ENCODE data around the gene ZFAND2A.

- RAMPAGE, long total RNA: no peak
- RRBS: 5% methylated on average over 4 of the region's 32 CpGs
Observed at GRCh38 chr7:817195-817764, 15.0 kb upstream of the SUN1 start.

GRCh38 chr7:822530-823529, 9.4 kb upstream of the SUN1 start:
- RAMPAGE, long total RNA: no peak
- RRBS: 89% methylated on average over 2 of the region's 35 CpGs

GRCh38 chr7:833282-834107, 1.2 kb downstream of the SUN1 start:
- RAMPAGE, long total RNA: no peak
- RRBS: no CpG with 5 or more reads among the region's 18 CpGs

GRCh38 chr7:871904-872531, 4.3 kb upstream of the GET4 start:
- RAMPAGE, long total RNA: no peak
- RRBS: 70% methylated on average over 4 of the region's 14 CpGs

DNA sequence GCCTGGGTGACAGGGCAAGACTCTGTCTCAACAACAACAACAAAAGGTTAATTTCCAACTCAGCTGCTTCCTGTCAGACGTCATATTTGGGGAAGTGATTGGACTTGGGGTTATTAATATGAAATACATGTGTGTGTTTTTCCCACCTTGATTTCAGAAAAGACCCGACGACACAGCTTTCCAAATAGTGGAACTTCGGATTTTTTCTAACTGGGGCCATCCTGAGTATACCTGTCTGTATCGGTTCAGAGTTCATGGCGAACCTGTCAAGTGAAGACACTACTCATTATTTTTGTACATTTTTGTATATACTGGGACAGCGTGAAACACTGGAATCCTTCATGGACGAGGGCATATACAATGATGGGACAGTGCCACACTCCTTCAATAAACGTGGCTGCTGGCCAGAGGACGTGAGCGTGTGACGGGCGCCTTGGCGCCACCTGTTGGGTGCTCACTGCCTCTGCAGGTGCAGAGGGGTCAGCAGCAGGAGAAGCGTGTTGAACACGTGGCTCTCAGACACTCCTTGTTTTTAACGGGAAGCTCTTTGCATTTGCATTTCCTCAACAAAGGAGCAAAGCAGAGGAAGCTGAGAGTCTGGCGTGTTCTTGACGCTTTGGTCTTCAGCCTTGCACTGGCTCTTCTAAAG, 3.2 kb upstream of the GET4 start:
- RAMPAGE, long total RNA: no peak
- RRBS: no CpG with 5 or more reads among the region's 19 CpGs

GRCh38 chr7:898336-899234, 22.2 kb downstream of the GET4 start:
- RAMPAGE, long total RNA: no peak
- RRBS: no CpG with 5 or more reads among the region's 50 CpGs

DNA sequence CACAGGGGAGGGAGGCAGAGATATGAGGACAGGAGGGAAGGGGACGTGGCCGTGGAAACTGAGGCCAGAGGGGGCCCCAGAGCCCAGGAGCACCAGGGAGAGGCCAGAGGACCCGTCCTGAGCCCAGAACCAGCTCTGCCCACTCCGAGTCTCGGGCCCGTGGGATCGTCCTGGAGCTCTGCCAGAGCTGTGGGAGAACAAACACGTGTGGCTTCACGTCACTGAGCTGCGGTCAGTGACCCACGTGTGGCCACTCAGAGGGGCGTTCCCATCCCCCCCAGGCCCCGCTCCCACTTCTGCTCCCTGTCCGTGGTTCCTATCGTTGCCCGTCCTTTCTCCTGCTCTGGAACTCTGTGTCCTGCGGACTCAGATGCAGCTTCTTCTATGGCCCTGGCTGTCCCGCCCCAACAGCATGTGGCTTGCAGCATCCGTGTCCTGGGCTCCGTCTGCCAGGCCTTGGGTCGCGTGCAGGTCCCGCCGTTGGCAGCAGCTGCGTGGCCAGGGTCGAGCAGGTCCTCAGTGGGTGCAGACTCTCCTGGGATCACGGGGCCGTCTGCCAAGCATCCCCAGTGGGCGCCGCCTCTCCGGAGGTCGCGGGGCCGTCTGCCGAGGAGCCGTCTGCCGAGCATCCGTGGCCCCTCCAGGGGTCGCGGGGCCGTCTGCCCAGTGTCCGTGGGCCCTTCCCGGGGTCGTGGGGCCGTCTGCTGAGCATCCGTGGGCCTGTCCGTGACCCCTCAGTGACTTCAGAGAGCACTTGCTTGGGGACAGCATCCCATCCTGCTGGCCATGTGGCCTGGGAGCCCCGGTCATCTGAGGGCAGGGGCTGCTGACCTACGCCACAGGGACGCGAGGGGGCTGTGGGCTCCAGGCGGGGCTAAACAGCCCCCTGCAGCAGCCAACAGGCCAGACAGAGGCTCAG, 31.2 kb downstream of the GET4 start:
- RAMPAGE, long total RNA: no peak
- RRBS: 69% methylated on average over 14 of the region's 52 CpGs

GRCh38 chr7:909347-909850, 33.0 kb downstream of the GET4 start:
- RAMPAGE, long total RNA: no peak
- RRBS: 1% methylated on average over 9 of the region's 37 CpGs

DNA sequence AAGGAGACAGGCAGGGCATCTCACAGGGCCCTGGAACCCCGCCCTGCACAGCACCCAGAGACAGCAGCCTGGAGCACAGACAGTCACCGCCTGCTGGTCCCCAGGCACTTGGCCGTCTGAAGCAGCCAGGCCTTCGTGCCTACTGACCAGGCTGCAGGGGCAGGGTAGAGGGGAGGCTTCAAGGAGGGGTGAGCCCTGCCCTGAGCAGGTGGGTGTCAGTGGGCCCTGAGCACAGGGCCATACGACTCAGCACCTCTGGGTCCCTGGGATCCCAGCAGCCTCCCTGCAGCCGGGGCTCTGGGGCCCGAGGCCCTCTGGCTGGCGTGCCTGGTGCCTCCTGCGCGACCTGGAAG, 38.3 kb downstream of the GET4 start:
- RAMPAGE, long total RNA: no peak
- RRBS: no CpG with 5 or more reads among the region's 10 CpGs

DNA sequence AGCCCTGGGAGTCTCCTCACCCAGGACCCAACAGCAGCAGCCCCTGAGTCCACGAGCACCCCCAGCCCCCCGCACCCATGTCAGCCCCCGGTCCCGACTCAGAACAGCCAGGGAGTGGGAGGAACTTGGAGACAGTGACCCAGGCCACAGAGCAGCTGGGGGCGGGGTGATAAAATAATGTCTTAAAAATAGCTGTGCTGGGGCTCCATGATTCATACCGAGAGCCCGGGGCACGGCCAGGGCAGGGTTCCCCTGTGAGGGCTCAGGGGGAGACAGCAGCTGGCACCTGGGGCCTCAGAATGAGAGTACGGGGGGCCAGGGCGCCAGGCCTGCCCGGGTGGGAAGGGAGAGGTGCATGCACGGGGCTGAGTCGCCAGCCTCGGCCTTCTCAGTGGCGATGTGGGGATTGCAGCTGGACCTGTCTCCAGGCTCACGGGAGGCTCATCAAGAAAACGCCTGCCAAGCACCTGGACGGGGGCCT, 29.8 kb downstream of the ADAP1 start:
- RAMPAGE, long total RNA: no peak
- RRBS: 35% methylated on average over 5 of the region's 18 CpGs

DNA sequence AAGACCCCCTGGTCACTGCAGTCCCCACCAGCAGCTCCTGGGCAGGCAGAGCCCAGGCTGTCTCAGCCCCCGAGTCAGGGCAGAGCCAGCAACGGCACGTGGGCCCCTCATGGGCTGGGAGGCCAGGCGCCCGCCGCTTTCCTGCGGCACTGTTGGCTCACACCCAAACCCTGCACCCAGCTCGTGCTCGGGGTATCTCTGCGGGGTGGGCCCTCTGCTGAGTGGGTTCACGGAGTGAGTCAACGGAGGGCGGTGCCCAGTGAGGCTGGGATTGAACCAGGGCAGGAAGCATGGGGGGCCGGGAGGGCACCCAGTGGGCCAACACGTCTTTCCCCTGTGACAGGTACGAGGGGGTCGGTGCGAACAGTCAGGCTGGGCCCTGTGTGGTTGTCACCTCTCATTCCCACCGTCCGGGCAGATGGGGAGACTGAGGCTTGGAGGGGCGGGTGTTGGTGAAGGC, 28.9 kb downstream of the ADAP1 start:
- RAMPAGE, long total RNA: no peak
- RRBS: 70% methylated on average over 2 of the region's 21 CpGs

DNA sequence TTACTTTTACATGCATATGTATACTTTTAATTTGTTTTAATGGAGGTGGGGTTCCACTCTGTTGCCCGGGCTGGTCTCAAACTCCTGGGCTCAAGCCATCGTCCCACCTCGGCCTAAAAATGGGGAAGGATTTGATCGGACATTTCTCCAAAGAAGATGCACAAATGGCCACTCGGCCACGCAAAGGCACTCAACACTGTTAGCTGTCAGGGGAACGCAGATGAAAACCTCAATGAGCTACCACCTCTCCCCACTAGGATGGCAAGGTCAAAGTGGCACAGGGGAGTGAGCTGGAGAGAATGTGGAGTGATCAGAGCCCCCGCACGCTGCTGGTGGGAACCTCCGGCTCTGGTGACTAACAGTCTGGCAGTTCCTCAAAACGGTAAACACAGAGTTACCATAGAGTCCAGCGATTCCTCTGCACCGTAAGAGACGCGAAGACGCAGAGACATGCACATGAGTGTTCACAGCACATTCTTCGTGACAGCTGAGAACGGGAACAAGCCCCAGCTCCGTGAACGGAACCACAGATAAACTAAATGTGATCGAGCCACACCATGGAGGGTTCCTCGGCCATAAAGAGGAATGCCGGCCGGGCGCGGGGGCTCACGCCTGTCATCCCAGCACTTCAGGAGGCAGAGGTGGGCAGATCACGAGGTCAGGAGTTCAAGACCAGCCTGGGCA, 25.9 kb downstream of the ADAP1 start:
- RAMPAGE, long total RNA: no peak
- RRBS: no CpG with 5 or more reads among the region's 28 CpGs

DNA sequence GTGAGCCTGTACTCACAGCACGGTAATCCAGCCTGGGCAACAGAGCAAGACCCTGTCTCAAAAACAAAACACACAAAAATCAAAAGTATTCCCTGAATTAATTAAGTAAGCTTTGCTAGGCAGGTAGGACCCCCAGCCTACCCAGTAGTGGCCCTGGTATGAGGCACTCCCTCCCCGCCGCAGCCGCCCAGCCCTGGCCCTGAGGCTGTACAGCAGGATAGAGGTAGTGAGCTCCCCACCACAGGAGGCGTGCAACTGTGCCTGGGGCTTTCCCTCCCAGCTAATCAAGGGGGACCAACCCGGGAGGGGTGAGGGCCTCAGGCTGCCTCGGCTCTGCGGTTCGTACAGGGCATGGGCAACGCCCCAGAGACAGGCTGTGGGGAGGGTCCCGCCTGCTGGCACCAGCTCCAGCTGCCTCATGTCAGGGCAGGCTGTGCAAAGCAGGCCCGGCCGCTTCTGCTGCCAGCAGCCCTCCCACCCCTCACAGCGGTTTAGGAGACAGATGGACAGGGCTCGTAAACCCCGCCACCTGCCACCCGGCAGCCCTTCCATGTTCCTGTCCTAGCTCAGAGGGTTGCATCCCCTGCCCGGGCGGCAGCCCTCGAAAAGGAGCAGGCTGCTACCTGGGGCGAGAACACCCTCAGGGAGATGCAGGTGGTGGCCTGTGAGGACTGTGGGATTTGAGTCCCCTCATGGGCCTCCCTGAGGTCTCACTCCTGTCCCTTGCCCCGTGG, 839 bp upstream of the CYP2W1 start:
- RAMPAGE, long total RNA: no peak
- RRBS: 45% methylated on average over 5 of the region's 22 CpGs

GRCh38 chr7:1025802-1026746, 18.3 kb upstream of the GPR146 start:
- RAMPAGE, long total RNA: no peak
- RRBS: no CpG with 5 or more reads among the region's 36 CpGs

DNA sequence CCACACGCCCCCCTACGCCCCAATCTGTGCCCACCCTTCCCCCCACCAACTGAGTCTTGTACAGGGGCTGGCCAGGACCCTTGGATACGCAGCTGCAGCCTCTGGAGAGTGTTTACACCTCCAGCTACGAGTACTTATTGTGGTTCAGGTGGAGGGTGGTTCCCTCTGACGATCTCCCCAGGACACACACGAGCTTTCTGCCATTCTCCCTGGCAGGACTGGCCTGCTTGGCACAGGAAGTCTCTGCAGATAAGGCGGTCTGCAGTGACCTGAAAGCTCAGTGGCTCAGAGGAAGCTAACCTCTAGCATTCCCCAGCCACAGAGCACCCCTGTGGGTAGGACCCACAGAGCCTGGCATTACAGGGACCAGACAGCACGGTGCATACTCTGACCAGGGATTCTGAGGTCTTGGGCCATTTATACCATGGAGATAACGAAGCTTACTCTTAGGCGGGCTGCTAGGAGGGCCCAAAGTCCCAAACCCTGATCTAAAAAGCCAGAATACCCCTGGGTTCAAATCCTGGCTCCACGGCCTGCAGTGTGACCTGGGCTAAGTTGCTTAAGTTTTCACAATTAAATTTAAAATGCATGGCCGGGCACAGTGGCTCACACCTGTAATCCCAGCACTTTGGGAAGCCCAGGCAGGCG, 1.8 kb upstream of the GPR146 start:
- RAMPAGE, long total RNA: no peak
- RRBS: no CpG with 5 or more reads among the region's 13 CpGs

GRCh38 chr7:1081837-1082363, 6.0 kb upstream of the GPER1 start:
- RAMPAGE, long total RNA: no peak
- RRBS: no CpG with 5 or more reads among the region's 30 CpGs

DNA sequence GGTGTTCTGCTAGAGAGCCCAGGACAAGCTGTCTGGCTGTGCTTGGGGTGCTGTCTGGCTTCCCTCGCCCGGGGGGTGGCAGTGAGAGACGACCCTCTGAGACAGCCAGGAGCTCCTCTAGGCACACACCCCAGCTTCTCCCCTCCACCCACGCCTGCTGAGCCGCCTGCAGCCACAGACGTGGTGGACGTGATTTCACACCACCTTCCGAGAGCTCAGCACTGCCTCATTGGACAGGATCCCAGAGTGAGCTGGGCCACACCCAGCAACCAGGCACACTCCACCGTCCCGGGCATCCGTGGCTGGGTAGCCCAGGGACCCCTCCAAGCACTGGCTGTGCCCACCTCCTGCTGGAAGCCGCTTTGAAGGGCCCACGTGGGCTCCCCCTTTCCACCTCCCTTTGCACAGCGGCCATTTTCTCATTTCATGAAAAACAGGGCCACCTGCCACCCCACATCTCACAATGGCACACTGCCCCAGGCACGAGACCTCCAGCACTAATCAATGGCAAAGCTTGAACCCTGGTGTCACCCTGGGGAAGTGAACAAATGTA, 13.0 kb downstream of the C7orf50 start:
- RAMPAGE, long total RNA: no peak
- RRBS: 90% methylated on average over 2 of the region's 15 CpGs

DNA sequence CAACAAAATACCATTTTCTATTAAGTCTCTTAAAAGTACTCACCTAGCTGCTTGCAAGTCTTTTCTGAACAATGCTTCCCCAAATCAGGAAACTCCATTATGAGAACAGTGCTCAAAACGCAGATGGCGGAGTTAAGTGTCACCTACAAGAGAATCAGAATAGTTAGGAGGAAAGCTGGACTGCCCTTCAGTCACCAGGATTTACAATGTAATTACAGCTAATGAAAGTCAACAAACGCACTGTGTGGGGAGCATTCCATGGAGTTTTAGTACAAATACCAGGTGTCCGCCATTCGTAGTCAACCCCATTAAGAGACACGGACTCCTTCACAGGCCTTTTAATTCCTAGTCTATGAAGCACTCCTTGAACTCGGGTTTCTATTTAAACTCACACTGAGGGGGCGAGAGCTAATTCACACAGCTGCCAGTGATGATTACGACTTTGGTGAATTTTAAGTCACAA, 1.9 kb downstream of the ZFAND2A start:
- RAMPAGE, long total RNA: no peak
- RRBS: no CpG with 5 or more reads among the region's 9 CpGs

DNA sequence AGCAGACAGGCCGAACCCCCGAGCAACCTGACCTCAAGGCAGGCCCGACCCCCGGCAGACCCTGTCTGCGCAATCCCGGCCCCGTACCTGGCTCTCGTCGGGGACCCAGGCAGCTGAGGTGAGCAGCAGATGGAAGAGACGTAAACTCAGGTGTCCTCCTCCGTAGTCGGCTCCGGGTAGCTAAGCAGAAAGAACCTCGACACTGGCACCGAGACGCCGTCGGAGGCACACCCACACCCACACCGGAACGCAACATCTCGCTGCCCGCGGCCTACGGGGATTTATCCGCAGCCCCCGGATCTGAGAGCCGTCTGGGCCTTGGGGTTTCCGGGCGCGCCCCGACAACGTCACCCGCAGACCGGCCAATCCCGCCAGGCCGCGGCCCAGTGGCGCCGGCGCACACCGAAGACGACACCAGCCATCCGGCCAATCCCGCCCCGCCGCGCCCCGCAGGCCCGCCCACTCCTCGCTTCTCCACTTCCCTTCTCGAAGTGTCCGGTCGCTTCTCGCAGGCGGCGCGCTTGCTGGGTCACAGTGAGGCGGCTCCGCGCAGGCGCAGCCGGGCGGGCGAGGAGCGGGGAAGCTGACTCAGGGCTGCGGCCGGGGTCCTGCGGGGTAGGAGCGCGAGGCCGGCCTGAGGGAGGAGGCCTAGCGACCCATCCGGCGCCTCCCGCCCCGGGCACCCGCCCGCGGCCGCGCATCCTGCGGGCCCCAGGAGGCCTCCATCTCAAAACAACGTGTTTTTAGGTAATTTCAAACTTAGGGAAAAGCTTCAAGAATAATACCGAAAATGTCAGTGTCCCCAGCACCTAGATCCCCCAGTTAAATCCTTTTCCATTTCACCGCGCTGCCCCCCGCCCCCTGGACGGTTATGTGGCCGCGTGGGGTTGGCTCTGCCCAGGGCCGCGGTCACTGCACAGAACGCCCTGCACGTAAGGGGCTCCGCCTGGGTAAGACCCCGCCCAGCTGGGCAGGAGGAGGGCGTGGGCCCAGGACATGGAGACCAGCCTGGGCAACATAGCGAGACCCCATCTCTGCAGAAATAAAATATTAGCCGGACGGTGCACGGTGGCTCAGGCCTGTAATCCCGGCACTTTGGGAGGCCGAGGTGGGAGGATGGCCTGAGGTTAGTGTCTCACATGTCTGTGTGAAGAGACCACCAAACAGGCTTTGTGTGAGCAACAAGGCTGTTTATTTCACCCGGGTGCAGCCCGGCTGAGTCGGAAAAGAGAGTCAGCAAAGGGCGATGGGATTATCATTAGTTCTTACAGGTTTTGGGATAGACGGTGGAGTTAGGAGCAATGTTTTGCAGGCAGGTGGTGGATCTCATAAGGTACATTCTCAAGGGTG, at the start of gene ZFAND2A:
TSS of gene ZFAND2A (minus strand) at position 320 of the 1,350 bp plus-strand sequence.
- RAMPAGE, long total RNA: start-site peak on the minus strand centred at position 300 of the sequence, 47 bp wide, 461 and 136 reads in 2 replicates
- RRBS: 2% methylated on average over 49 of the region's 108 CpGs

- RAMPAGE, long total RNA: no peak
- RRBS: no CpG with 5 or more reads among the region's 16 CpGs
Observed at GRCh38 chr7:1181441-1181825, 21.4 kb upstream of the ZFAND2A start.